ENCODE results near the gene CCDC183.

- CAGE, long polyA plus RNA = no peak
- RRBS = 0% methylated on average over 1 of the region's 4 CpGs
Observed at GRCh38 chr9:136328025-136328247, 597 bp downstream of the GPSM1 start.

DNA sequence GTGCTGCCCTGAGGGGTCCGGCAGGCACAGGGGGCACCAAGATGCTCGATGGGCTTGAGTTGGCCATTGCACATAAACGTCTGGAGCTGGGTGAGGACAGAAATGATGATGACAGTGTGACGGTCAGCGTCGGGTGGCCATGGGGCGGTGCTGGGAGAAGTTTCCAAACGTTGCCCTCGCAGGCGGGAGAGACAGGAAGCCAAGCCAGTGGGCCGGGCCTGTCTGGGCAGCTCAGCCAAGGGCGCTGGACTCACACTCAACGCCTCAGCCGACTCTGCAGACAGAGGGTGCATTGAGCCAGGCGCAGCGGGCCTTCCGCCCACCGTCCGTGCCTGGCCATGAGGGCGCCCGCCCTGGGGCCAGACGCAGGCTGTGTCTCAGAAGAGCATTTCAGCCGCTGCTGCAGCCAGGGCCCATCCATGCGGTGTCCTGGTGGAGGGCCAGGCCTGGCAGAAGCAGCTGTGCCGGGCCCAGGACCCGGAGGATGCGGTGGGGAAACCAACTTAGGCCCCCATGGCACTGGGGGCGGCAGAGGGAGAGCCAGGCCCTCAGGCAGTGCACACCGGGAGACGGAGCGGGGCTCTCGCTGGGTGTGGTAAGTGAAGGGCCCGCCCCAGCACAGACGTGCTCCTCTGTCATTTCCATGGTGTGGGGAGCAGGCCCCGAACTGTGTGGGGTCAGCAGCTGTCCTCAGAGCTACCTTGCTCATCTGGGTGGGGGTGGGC is 18.0 kb downstream of the GPSM1 start:
- CAGE, long polyA plus RNA = no peak
- RRBS = 7% methylated on average over 3 of the region's 35 CpGs

DNA sequence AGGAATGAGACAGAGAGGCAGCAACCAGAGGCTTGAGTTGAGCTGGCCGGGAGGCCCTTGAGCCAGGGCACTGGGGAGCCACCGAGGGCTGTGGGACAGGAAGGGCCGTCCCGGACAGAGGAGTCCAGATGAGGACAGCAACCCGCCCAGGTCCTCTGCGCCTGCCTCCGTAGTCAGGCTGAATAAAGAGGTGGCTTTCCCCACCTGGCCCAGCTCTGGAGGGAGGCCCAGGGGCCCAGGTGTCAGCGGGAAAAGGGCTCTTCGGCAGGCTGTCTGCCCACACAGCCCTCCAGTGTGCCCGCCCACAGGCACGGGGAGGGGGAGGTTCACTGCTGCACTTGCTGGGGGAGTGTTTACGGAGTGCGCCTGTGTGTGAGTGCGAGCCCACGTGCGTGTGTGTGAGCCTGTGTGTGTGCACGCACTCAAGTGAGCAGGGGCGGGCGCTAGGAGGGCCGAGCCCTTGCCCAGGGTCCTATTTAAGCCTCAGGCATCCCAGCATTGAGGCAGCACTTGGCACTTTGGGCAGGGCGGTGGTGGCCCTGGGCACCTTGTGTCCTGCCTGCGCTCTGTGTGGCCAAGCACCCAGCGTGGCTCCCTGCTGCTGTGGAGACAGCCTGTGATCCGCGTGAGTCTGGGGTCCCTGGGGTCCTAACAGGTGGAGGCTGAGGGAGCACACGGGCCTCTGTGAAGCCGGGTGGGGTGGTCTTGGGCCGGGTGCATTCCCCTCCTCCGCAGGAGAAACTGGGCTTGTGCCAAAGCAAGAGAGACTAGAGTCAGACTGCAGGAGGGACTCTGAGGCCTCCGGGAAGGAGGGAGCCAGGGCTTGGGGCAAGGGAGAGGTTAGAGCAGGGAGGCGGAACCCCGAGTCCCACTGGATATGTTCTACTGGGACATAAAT is 10.8 kb downstream of the DNLZ start:
- CAGE, long polyA plus RNA = no peak
- RRBS = 70% methylated on average over 7 of the region's 32 CpGs

DNA sequence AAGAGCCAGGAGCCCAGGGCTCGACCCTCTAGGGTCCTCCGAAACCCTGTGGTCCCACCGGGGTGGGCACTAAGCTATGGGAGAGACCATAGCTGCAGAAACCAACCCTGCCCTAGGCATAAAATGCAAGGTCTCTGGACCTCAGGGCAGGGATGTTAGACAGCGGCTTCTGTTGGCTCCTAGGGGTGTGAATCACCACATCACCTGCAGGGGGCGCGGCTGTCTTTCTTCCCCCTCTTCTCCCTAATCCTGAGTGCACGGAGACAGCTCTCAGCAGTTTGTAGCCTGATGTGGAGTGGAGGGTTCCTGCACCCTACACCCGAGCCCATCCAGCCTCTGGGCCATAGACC is 2.1 kb upstream of the SEC16A start:
- CAGE, long polyA plus RNA = no peak
- RRBS = no CpG with 5 or more reads among the region's 8 CpGs

- CAGE, long polyA plus RNA = no peak
- RRBS = 95% methylated on average over 9 of the region's 23 CpGs
Observed at GRCh38 chr9:136510935-136511494, 28.2 kb upstream of the SEC16A start.

DNA sequence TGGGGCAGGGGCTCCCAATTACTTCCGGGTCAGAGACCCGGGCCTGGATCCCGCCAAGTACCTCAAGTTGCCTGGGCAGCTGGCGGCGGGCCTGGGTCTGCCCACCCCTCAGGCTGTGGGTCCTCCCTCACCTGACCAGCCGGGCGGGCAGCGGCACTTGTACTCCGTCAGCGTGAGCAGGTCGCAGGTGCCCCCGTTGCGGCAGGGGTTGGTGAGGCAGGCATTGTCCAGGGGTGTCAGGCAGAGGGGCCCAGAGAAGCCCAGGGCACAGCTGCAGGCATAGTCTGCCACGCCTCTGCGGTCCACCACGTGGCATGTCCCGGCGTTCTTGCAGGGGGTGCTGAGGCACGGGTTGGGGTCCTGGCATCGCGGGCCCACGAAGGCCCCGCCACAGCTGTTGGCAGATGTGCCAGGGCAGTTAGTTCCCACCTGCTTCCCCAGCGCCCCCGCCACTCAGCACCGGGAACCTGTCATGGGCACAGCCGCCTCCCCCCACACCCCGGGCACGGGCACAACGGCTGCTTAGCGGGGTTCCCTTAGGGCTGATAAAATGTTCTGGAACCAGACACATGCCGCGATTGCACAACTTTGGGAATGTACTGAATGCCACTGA is 22.2 kb downstream of the NOTCH1 start:
- CAGE, long polyA plus RNA = no peak
- RRBS = 93% methylated on average over 6 of the region's 33 CpGs

DNA sequence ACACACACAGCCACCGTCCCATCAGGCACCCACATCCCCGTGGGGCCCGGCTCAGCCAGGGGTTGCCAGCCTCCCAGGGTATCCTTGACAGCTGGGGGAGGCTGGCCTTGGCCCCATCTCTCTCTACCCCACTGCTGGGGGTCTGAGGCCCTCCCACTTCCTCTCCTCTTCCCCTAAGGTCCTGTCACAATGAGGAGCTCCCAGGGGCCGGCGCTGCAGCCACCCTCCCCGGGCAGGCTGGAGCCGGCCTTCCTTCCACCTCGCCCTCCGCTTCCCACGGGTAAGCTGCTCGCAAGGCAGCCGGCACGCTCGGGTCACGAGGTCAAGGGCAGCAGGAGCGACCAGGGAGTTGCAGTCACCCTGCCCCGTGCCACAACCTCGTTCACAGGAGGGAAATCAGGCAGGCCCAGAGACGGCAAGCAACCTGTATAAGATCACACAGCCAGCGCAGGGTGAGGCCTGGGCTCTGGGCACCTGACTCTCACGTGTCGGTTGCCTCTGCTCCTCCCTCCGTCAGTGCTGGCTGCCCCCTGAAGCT is 38.7 kb upstream of the NOTCH1 start:
- CAGE, long polyA plus RNA = no peak
- RRBS = 74% methylated on average over 4 of the region's 23 CpGs

DNA sequence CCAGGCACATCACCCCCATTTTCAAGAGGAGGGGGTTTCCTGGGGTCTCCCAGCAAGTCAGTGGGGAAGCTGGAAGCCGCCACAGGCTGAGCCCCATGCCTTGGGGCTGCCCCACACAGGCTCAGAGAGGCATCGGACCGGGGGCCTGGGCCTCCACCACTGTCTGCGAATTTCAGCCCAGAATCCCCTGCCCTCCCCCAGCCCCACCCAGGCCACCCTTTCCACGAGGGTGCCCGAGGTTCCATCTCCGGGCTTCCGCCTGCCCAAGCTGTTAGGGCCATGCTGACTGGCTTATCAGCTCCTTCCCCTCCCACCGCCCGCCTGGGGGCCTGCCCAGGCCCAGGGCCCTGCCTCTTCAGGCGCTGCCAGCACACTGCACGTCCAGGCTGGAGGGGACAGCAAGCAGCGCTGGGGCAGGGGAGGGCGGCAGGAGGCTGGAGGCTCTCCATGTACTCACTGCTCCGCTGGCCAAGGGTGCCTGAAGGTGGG is 58.0 kb upstream of the EGFL7 start:
- CAGE, long polyA plus RNA = no peak
- RRBS = 62% methylated on average over 5 of the region's 15 CpGs

GRCh38 chr9:136610585-136611017 is 52.1 kb upstream of the EGFL7 start:
- CAGE, long polyA plus RNA = no peak
- RRBS = no CpG with 5 or more reads among the region's 18 CpGs

- CAGE, long polyA plus RNA = no peak
- RRBS = 62% methylated on average over 3 of the region's 14 CpGs
Observed at GRCh38 chr9:136644804-136645306, 17.9 kb upstream of the EGFL7 start.

- CAGE, long polyA plus RNA = no peak
- RRBS = 2% methylated on average over 73 of the region's 135 CpGs
Observed at GRCh38 chr9:136665410-136666309, 2.9 kb downstream of the EGFL7 start.

- CAGE, long polyA plus RNA = no peak
- RRBS = no CpG with 5 or more reads among the region's 22 CpGs
Observed at GRCh38 chr9:136697188-136697749, 10.0 kb upstream of the AGPAT2 start.

- CAGE, long polyA plus RNA = no peak
- RRBS = no CpG with 5 or more reads among the region's 17 CpGs
Observed at GRCh38 chr9:136722078-136722547, 9.7 kb downstream of the DIPK1B start.

- CAGE, long polyA plus RNA = no peak
- RRBS = no CpG with 5 or more reads among the region's 6 CpGs
Observed at GRCh38 chr9:136773471-136774062, 9.2 kb upstream of the LCN15 start.

GRCh38 chr9:136790572-136791174 is 471 bp upstream of the TMEM141 start:
- CAGE, long polyA plus RNA = no peak
- RRBS = 2% methylated on average over 13 of the region's 39 CpGs

- CAGE, long polyA plus RNA = no peak
- RRBS = no CpG with 5 or more reads among the region's 15 CpGs
Observed at GRCh38 chr9:136795572-136796659, at the start of gene CCDC183. TSS of gene CCDC183 (plus strand) at chr9:136796338.

DNA sequence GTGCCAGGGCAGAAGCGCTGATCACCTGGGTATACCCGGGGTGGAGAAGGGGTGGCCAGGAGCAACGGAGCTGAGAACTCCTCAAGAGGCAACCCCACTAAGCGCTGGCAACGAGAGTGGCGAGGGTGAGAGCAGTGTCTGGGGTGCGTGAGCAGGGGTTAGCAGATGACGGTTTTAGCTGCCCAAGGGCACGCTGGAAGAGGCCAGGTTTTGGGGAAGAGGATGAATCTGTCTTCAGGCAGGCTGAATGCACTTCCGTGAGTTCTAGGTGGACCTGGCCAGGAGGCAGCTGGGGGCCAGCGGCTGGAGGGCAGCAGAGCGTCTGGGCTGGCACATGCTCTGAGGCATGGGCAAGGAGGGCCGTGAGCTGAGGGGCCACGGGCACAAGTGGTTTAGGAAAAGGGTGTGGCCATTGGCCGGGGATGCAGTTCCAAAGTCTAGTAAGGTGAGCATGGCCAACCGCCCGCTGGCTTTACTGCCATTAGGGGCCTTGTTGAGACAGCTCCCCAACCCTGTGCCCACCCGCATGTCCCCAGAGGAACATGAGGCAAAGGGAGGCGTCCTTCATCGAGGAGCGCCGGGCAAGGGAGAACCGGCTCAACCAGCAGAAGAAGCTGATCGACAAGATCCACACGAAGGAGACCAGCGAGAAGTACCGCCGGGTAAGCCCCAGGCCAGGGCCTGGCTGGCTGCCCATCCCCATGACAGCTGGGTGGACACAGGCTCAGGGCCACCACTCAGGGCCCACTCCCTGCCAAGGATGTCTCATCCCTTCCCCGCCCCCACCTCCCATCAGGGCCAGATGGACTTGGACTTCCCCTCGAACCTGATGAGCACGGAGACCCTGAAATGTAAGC is 3.6 kb upstream of the RABL6 start:
- CAGE, long polyA plus RNA = no peak
- RRBS = 91% methylated on average over 6 of the region's 31 CpGs

DNA sequence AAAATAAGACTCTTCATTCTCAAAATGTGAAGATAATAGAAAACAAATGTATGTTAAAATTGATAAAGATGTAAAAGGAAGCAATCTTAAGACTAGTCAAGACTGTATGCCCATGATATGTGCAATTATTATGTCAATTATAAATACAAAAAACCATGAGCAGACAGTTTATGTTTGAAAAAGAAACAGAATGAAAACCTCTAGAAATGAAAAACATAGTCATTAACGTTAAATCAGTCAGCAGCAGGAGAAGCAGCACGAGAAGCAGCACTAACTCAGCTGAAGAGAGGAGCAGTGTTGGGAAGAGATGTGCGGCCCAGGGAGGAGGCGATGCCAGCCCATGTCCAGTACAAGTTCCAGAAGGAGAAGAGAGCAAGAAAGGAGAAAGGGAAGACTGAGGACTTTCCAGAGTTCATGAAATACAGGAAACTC is 9.2 kb downstream of the RABL6 start:
- CAGE, long polyA plus RNA = no peak
- RRBS = no CpG with 5 or more reads among the region's 4 CpGs

DNA sequence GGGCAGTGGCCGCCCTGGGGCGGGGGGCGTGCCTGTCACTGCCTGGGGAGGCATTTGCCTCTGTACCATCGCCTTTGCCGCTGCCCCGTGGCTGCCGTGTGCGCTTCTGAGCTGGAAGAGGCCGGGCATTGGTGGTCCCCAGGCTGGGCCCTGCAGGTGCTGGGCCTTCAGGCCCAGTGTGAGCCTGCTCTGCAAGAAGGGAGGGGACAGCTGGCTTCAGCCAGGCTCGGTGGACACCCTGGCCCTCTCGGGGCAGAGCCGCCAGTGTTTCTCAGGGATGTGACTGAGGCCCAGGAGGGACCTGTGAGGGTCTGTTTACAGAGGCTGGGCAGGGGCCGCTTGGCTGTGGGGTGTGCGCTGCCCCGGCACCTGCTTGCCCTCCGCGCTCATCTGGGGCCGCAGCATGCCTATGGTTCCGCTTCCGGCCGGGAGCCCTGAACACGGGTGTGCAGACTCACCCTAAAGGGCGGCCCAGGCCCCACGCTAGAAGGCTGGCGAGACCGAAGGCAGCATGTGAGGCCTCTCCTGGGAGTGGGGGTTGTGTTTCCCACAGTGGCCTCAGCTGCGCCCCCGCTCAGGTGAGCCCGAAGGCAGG is 1.6 kb upstream of the AJM1 start:
- CAGE, long polyA plus RNA = no peak
- RRBS = 93% methylated on average over 3 of the region's 29 CpGs

DNA sequence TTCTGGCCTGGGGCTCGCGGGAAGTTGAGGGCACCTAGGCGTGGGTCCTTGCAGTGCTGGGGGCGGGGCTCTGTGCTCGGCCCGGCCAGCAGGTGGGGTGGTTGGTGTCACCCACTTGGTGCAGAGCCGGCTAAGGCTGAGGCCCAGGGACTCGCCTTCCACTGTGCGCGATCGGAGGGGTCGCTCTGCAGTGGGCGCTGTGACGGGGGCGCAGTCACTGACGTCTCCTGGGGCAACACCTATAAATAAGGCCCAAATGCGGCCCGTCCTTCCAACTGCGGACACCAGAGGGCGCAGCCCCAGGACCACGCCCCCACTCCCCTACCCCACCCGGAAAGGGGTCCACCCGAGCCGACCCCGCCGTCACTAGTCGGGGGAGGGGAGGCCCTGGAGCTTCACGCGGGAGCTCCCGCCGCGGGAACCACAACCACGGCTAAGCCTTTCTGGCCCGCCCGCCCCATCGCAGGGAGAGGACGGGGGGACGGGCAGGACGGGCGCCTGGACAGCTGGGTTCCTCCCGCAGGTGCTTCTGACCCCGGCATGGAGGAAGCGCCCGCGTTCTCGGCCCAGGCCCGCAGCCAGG is 1.5 kb downstream of the AJM1 start:
- CAGE, long polyA plus RNA = no peak
- RRBS = no CpG with 5 or more reads among the region's 47 CpGs